ENCODE measurements around the gene AZI2.

GRCh38 chr3:27720621-27721376 is 1.3 kb downstream of the EOMES start:
- PRO-cap, 3 experiments: no peak in any of the 3 experiments
- RAMPAGE, long total RNA, 4 experiments: no peak in any of the 4 experiments
- RRBS: 3% methylated on average over 12 of the region's 38 CpGs

- PRO-cap, 3 experiments: no peak in any of the 3 experiments
- RAMPAGE, long total RNA, 4 experiments: no peak in any of the 4 experiments
- RRBS: no CpG with 5 or more reads among the region's 8 CpGs
Measured at GRCh38 chr3:28007929-28008766, 233.3 kb upstream of the CMC1 start.

DNA sequence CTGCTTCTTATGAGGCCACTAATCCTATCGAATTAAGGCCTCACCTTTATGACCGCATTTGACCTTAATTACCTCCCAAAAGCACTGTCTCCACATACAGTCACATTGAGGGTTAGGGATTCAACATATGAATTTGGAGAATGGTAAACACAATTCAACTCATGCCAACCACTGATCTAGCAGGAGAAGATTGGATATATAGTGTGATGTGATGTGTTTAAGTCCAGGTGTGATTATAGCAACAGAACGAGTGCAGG is 8.5 kb downstream of the CMC1 start:
- PRO-cap, 3 experiments: no peak in any of the 3 experiments
- RAMPAGE, long total RNA, 4 experiments: no peak in any of the 4 experiments
- RRBS: no CpG with 5 or more reads among the region's 3 CpGs

DNA sequence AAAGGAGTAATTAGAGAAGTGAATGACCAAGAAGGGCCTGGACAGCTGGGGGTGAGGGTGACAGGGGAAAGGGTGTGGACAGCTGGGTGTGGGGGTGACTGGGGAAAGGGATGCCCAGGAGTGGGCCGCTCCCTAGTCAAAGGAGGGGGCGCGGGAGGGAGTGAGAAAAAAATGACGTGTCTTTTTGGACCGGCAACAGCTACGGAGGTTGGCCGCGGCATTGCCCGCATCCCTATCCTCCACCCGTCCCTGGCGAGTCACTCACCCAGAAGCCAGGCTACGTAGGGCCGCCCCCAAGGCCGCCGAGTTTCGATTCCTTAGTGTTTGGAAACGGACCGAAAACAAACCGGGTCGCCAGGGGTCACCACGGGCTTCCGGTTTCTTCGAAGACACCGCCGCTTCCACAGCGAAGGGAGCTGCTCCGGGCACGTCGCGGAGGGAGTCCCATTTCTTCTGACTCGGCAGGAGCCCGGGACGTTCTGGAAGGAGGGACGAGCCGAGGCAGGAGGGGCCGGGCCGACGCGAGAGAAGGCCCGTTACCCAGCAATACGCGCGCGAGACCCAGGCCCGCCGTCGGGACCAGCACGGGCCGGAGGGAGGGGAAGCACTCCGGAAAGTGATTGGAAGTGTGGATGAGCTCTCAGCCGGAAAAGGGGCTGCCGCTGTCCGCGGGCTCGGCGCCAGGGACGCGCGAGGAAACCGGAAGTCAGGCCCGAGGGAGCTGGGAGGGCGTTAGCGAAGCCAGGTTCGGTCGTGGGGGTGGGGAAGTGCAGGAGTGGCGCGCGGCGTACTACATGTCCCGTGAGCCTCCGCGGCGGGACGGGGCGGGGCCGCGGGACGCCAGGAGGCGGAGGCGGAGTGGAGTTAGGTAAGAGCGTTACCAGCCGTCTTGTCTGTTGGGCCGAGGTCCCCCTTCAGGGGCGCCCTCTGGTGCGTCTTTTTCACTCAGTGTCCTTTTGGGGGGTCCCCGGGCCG is at the start of gene AZI2:
AZI2 (minus strand) TSS at position 489 of the 975 bp plus-strand sequence.
- PRO-cap, 3 experiments: peak in 3 of 3 experiments; most common plus-strand start position 260 of the sequence (in 2); most common minus-strand start position 259 of the sequence (in 2)
- RAMPAGE, long total RNA, 4 experiments: start-site peak on the plus strand in 4 of 4 experiments, centred at positions 373 to 881 of the sequence, 6 to 95 reads per replicate; start-site peak on the minus strand in 3 of 4 experiments, centred at positions 418 to 653 of the sequence, 13 to 830 reads per replicate
- RRBS: 1% methylated on average over 31 of the region's 87 CpGs

DNA sequence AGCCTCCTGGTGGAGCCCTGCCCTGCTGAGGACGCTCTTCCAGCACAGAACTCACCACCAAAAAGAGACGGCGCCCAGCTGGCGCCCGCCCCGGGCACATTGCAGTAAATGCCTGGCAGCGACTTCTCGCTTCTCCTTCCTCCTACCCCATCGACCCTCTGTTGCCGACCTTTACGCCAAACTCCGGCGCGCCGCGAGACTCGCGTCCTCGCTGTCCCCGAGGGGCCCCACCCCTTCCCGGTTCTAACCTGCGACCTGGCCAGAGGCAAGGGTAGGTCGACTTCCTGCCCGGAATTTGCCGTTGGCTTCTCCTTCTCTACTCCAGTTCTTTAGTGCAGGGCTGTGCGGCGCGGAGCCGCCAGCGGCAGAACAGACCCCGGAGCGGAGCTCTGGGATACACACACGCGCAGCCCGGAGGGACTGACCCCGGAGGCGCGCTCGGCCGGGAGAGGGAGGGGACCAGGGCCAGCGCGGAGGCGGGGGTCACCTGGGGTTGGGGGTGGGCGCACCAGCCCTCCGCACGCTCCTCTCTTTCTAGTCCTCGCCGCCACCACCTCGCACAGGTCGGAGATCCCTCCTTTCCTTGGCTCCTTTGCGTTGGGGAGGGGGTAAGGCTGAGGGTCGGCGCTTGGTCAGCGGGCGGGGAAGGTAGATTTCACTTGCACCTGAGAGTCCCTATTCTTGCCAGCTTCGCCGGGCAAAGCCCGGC is 226.6 kb upstream of the AZI2 start:
- PRO-cap, 3 experiments: no peak in any of the 3 experiments
- RAMPAGE, long total RNA, 4 experiments: no peak in any of the 4 experiments
- RRBS: 3% methylated on average over 29 of the region's 58 CpGs

GRCh38 chr3:28575814-28576902 is 227.5 kb upstream of the AZI2 start:
- PRO-cap, 3 experiments: peak in 3 of 3 experiments; most common minus-strand start chr3:28576396 (in 3)
- RAMPAGE, long total RNA, 4 experiments: no peak in any of the 4 experiments
- RRBS: 1% methylated on average over 26 of the region's 77 CpGs

- PRO-cap, 3 experiments: no peak in any of the 3 experiments
- RAMPAGE, long total RNA, 4 experiments: no peak in any of the 4 experiments
- RRBS: no CpG with 5 or more reads among the region's 4 CpGs
Measured at GRCh38 chr3:29308596-29309312, 27.9 kb downstream of the RBMS3 start.

- PRO-cap, 3 experiments: no peak in any of the 3 experiments
- RAMPAGE, long total RNA, 4 experiments: no peak in any of the 4 experiments
- RRBS: no CpG with 5 or more reads among the region's 1 CpG
Measured at GRCh38 chr3:29693800-29694331, 413.0 kb downstream of the RBMS3 start.

DNA sequence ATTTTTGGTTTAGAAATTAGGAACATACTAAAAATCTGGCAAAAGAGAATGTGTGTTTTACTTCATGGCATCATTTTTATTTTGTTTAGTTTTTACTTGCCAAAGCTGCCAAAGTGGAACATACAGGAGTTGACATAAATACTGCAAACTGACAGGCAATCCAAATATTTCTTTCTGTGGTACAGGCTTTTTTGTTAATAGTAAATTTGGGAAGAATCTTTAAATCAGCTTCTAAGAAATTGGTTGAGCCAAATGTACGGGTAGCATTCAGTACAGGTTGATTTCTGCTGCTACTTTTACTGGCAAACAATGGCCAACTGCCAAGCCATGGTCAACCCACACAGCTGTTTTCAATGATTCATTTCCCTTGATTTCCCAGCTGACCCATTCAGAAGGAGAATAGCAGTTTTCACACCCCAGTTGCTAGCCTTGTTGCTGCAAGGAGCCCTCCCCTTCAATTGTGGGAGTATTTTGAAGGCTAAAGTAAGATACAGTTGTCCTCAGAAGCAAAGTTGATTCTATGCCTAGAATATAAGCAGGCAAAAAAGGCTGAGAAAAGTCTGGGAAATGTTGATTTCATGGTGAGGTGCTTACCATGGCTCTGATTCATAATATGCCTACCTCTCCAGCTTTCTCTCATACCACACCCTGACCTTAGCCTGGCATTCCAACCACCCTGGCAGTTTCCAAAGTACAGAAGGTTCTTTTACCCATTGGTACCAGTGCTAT is 320.4 kb upstream of the TGFBR2 start:
- PRO-cap, 3 experiments: no peak in any of the 3 experiments
- RAMPAGE, long total RNA, 4 experiments: no peak in any of the 4 experiments
- RRBS: no CpG with 5 or more reads among the region's 1 CpG

GRCh38 chr3:30325404-30325964 is 280.9 kb upstream of the TGFBR2 start:
- PRO-cap, 3 experiments: no peak in any of the 3 experiments
- RAMPAGE, long total RNA, 4 experiments: no peak in any of the 4 experiments
- RRBS: no CpG with 5 or more reads among the region's 3 CpGs

GRCh38 chr3:30440704-30441374 is 165.6 kb upstream of the TGFBR2 start:
- PRO-cap, 3 experiments: no peak in any of the 3 experiments
- RAMPAGE, long total RNA, 4 experiments: no peak in any of the 4 experiments
- RRBS: no CpG with 5 or more reads among the region's 5 CpGs

- PRO-cap, 3 experiments: peak in 1 of 3 experiments; most common plus-strand start chr3:30496021 (in 1)
- RAMPAGE, long total RNA, 4 experiments: no peak in any of the 4 experiments
- RRBS: no CpG with 5 or more reads among the region's 9 CpGs
Measured at GRCh38 chr3:30495554-30496178, 110.7 kb upstream of the TGFBR2 start.

- PRO-cap, 3 experiments: no peak in any of the 3 experiments
- RAMPAGE, long total RNA, 4 experiments: no peak in any of the 4 experiments
Measured at GRCh38 chr3:30519055-30519283, 87.4 kb upstream of the TGFBR2 start.

DNA sequence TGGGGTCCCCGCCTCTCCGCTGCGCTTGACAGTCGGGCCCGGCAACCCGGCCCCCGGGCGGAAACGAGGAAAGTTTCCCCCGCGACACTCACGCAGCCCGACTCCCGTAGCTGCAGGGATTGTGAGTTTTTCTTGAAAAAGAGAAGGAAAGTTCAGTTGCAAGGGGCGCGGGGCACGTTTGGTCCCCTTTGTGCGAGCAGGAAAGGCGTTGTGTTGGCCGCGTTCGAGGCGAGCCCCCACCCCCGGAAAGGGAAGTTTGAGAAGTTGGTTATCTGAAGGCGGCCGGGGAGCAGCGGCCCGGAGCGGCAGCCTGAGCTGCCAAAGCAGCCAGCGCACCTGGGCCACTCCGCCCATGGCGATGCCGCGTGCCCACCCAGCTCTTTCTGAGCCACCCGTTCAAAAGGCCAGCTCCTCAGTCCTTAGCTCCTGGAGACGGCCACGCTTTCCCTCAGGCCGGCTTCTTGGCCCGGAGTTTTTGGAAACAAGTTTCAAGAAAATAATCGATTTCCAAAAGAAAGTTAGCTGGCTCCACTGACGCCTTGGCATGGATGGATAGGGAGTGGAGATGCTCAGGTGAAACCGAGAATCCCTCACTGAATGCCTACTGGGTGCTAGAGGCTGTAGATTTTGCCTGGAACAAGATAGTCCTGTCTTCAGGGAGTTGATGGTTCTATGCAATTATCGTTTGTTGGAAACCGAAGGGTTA is 776 bp downstream of the TGFBR2 start:
- PRO-cap, 3 experiments: peak in 3 of 3 experiments; most common plus-strand start position 267 of the sequence (in 2); most common minus-strand start position 123 of the sequence (in 2)
- RAMPAGE, long total RNA, 4 experiments: no peak in any of the 4 experiments
- RRBS: 2% methylated on average over 6 of the region's 44 CpGs

- PRO-cap, 3 experiments: no peak in any of the 3 experiments
- RAMPAGE, long total RNA, 4 experiments: start-site peak on the plus strand in 1 of 4 experiments, at chr3:30631656-30632085 at its widest, 6 reads per replicate
- RRBS: no CpG with 5 or more reads among the region's 7 CpGs
Measured at GRCh38 chr3:30631239-30631926, 25.0 kb downstream of the TGFBR2 start.

- PRO-cap, 3 experiments: peak in 1 of 3 experiments; most common plus-strand start chr3:30646455 (in 1)
- RAMPAGE, long total RNA, 4 experiments: no peak in any of the 4 experiments
- RRBS: no CpG with 5 or more reads among the region's 3 CpGs
Measured at GRCh38 chr3:30646198-30646595, 39.8 kb downstream of the TGFBR2 start.

DNA sequence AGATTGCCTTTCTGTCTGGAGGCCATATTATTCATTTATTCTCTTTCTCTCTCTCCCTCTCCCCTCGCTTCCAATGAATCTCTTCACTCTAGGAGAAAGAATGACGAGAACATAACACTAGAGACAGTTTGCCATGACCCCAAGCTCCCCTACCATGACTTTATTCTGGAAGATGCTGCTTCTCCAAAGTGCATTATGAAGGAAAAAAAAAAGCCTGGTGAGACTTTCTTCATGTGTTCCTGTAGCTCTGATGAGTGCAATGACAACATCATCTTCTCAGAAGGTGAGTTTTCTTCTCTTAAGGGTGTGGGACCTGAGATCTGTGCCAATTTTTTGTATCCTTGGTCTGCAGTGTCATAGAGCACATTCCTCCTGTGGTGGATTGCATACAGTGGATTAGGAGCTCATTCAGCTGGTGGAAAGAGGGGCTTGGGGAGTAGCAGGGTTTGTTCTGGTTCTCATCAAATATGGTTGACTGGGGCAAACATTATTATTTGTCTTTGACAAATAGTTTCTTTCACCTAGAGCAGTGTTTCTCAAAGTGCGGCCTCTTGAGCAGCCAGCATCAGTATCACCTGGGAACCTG is 43.9 kb downstream of the TGFBR2 start:
- PRO-cap, 3 experiments: no peak in any of the 3 experiments
- RAMPAGE, long total RNA, 4 experiments: no peak in any of the 4 experiments
- RRBS: no CpG with 5 or more reads among the region's 3 CpGs

GRCh38 chr3:30654218-30654803 is 47.9 kb downstream of the TGFBR2 start:
- PRO-cap, 3 experiments: peak in 1 of 3 experiments; most common plus-strand start chr3:30654628 (in 1)
- RAMPAGE, long total RNA, 4 experiments: no peak in any of the 4 experiments
- RRBS: no CpG with 5 or more reads among the region's 3 CpGs

GRCh38 chr3:30688783-30689736 is 82.7 kb downstream of the TGFBR2 start:
- PRO-cap, 3 experiments: peak in 1 of 3 experiments; most common plus-strand start chr3:30689602 (in 1); most common minus-strand start chr3:30689379 (in 1)
- RAMPAGE, long total RNA, 4 experiments: no peak in any of the 4 experiments
- RRBS: no CpG with 5 or more reads among the region's 10 CpGs

GRCh38 chr3:31232328-31233222 is 300.1 kb upstream of the STT3B start:
- PRO-cap, 3 experiments: peak in 1 of 3 experiments; most common minus-strand start chr3:31232815 (in 1)
- RAMPAGE, long total RNA, 4 experiments: no peak in any of the 4 experiments
- RRBS: no CpG with 5 or more reads among the region's 10 CpGs